ENCODE measurements around a stretch of chr11.

DNA sequence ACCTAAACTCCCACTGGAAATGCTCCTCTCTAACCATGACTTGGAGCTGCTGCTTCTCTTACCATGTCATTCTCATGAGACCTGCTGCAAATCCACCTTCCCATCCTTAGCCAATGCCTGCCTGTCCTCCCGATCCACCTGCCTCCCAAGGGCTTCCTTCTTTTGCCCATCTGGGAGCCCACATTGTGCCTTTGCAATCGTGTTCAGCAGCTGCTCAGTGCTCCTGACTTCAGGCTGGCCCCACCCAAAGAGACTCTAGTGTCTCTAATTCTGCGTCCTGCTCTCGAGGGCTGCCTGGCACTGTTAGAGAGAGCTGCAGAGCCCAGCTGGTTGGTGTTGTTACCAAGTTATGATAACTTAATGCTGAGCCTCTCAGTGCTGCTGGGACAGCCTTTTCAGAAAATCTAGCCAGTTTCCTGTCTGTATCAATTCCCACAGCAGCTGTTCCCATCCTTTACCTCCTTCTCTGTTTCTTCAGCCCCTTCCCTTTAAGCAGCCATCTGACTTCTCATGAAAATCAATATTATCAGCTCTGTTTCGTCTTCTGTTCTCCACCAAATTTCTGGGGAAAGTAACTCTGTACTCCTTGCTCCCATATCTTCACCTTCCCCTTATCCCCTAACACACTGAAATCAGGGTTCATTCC, 69.2 kb downstream of the MICAL2 start:
- PRO-cap: no peak

- PRO-cap: no peak
These were observed 104.9 kb downstream of the MICAL2 start for GRCh38 chr11:12215103-12215858.

DNA sequence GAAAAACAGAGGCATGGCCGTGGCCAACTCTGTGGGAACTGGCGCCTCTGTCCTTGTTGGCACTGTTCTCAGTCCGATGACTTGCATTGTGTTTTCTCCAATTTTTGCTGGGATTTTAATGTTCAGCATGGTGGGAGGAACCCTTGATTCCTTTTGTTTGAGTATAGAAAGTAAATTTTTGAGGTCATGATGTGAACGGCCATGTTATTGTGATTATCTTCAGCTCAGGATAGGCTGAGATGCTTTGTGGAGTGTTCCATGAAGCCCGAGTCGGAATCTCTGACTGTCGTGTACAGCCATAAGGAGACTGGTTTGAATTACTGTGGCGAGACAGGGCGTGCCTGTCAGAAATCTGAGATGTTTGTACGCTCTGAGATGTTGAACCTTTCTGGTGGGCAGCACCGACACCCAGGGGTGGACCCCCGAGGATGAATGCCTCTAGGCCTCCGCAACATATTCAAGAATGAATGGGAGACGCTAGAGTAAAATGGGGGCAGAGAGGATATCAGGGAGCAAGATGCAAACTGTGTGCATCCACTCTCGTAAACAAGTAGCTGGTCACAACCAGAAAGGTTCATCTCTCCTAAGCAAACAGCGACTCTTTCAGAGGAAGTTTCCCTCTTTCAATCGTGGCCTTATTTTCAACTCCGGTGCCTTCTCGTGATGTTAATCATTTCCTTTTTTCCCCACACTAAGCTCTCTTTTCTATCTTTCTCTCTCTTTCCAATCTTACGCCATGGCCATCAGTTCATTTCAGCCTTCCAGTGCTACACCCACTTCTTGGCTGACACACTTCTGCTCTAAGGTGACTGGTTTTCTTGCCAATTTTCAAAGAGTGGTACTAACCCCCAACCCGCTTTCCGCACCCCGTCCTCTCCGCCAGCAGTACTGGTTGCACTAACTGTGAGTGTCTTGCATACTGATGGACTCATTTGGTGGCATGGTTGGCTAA, 115.4 kb upstream of the PARVA start:
- PRO-cap: no peak

DNA sequence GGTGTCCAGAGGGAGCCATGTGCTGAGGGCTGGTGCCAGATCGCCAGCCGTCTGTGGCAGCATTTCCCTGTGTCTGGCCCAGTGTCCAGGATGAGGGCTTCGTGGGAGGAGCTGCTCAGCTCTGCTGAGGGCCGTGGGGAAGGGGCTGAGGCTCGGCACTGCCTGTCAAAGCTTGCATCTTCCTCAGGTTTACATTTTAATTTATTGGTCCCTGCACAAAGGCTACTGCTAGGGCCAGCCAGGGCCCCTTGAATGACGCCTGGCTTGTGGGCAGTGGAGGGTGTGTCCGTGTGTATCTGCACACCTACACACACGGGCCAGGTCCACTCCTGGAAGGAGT, 107.9 kb upstream of the PARVA start:
- PRO-cap: no peak

- PRO-cap: no peak
These were observed 49.2 kb downstream of the PARVA start for GRCh38 chr11:12426560-12426977.

- PRO-cap: no peak
These were observed 53.6 kb downstream of the PARVA start for GRCh38 chr11:12430838-12431486.

- PRO-cap: no peak
These were observed 3.1 kb downstream of the TEAD1 start for GRCh38 chr11:12677197-12677773.

DNA sequence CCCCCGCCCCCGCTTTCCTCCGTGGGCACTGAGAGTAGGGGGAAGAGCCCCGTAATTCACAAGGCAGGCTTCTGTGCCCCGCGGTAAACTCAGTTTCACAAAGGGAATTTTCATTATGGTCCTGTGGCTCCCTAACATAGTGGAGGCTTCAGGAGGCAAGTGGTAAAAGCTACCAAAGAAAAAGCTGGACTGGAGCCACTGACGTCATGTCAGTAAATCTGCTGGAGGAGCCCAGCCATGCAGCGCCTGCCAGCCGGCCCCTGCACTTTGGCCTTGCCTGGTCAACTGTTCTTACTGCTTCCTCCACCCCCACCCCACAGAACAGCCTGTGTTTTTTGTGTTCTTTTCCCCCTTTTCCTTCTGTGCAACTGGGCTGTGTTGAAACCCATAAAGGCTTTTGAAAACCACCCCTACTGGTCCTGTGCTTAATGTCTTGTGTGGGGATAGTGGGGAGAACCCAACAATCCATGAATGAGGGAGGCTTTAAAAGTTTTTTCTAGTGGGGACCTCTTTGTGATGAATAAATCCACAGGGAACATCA, 18.4 kb downstream of the TEAD1 start:
- PRO-cap: no peak

- PRO-cap: no peak
These were observed 27.0 kb downstream of the TEAD1 start for GRCh38 chr11:12701010-12701803.

DNA sequence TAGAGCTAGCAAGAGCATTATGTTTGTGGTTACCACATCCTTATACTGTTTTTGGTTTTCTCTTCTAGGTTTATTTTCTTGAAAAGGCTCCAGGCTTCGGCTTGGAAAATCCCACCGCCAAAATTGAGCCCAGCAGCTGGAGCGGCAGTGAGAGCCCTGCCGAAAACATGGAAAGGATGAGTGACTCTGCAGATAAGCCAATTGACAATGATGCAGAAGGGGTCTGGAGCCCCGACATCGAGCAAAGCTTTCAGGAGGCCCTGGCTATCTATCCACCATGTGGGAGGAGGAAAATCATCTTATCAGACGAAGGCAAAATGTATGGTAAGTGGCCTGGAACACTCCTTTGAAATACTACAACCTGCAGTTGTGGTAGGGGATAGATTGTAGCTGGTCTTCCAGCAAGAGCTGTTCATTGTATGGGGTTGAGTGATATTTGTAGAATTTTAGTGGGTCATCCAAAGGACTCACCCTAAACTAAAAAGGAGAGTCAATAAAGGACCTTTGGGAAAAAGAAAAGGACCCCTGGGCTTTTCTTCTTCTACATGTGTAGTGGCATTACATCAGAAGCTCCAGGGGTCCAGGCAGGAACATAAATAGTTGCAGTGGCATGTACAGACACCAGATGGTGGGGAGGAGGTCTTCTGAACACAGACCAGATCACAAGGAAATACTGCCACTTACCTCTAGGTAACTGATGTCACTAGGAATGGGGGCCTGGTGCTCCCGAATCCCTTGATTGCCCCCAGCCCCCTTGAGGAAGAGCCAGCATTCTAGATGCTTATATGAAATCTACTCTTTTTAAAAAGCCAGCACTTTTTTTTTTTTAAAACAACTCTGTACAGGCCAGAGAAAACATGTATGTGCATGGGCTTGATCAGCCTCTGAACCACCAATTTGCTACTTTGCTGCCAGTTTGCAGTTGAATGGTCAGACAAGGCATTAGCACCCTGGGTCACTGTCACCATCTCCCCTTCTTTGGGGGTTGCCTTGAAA, 90.2 kb downstream of the TEAD1 start:
- PRO-cap: no peak

DNA sequence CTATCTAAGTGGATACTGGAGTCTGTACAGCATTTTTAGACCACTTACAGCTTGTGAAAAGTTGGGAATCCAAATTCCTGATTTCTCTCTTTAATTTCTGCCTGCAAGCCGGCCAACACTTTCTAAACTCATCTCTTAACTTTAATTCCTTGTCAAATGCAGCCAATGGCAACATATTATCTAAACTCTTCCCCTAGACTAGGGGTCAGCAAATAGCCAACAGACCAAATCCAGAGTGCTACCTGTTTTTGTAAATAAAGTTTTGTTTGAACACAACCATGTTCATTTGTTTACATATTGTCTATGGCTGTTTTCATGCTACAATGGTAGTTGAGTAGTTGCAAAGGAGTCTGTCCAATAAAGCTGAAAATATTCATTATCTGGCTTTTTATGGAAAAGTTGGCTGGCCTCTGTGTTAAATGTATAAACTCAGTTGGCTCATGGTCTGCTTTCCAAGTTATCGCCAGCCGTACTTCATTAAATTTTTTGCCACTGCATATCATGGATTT, 37.2 kb upstream of the RASSF10 start:
- PRO-cap: no peak

- PRO-cap: no peak
These were observed 559 bp upstream of the RASSF10 start for GRCh38 chr11:13008578-13008935.

DNA sequence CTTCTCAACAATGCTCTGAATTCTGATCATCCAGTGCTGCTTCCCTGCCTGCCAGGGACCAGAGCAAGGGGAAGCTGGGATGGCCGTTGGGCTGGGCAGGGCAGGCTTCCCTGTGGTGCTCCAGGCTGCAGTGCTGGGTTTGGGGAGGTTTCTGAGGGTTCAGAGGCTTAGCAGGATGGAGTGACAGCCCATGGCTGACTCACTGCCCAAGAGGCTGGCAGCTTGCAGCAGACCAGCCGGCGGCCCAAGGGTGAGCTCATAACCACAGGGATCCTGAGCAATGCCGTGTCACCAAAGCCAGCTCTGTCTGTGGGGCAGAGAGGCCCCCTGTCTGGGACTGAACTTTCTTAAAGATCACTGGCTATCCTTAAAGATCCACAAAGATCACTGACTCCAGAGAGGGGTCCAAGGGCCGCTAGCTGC, 61.2 kb upstream of the BMAL1 start:
- PRO-cap: no peak

DNA sequence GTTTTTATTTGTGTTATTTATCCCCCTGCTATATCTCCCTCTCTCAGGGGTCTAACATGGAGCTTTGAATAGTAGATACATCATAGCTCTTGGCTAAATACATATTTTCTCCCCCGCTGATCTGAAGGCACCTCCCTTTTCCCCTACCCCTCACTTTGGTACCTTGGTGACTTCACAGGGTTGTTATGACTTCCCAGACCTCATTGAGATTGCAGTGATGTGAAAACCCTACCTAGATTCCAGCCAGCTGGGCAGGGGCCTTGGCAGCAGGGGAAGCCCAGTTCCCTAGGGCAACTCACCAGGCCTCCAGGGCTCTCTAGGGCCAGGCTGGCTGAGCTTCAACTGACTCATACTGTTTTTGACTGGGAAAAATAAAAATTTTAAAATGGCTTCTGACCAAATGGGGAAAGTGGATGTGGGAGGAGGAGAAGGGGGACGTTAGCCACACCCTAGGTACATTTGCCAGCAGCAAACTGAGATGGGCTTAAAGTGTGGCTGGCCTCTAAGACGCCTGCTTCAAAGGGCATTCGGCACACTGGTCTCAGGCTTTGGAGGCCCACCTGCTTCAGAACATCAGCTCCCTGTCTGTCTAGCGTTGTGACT, 38.9 kb downstream of the BMAL1 start:
- PRO-cap: no peak

GRCh38 chr11:13669665-13669908, 1.1 kb downstream of the FAR1 start:
- PRO-cap: unidirectional peak, minus-strand start at chr11:13669767

DNA sequence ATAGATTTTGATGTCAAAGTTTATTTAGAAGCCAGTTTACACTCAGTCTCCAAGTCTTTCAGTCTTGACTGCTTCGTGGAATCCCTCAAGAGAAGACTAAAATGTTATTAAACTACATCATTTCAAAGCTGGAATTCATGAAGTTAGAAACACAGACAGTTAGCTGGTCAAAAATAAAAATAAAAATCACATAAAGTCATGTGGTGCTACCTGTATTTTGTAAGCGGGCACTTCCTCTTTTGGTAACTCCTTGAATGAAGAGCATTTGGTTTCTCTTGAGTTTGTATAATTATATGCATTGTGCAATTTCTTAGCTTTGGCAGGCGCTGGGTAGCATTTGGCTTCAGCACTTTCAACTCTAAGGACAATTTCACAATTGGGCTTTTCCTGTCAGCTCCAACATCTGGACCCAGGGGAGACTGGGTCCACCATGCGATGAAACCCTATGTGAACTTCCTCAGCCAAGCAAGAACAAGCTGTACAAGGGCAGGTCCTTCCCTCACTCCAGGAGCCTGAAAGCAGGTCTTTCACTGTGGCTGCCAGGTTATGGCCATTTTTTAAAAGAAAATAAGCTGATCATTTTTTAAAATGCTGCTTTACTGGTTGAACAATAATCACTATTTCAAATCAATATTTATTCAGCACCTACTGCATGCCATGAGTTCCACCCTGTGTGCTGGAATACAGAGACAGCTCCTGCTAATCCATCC, 169.1 kb downstream of the RRAS2 start:
- PRO-cap: no peak

GRCh38 chr11:14237561-14237934, 121.4 kb downstream of the RRAS2 start:
- PRO-cap: no peak

DNA sequence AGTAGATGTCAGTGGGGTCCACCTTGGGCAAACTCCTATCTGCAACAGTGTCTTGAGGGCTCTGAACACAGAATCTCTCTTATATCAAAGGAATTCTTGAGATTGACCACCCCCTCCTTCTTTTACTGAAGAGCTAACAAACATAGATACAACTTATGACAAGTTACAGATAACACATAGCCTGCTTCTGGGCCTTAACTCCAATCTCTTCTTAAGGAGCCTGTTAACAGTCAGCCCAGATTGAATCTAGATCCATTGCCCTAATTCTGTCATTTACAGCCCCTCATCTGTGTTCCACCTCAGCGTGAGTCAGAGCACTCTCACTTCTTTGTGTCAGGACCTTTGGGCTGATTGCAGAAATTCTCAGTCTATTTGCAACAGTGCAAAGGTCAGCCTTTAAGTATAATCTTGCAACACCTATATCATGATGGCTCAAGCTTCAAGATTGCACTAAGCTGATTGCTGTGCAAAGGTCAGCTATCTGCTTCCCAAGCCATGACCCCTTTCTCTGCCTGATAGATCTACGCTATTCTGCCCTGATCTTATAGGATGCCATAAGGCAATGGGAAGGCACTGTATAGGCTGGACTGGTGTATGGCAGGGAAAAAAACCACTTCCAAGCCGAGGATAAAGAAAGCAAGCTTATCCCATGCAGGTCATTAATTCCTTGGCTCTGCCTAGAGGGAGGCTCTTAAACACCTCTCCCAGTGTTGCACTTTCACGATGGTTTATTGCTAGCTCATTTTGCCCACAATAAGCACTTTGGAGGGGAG, 100.8 kb downstream of the RRAS2 start:
- PRO-cap: no peak

DNA sequence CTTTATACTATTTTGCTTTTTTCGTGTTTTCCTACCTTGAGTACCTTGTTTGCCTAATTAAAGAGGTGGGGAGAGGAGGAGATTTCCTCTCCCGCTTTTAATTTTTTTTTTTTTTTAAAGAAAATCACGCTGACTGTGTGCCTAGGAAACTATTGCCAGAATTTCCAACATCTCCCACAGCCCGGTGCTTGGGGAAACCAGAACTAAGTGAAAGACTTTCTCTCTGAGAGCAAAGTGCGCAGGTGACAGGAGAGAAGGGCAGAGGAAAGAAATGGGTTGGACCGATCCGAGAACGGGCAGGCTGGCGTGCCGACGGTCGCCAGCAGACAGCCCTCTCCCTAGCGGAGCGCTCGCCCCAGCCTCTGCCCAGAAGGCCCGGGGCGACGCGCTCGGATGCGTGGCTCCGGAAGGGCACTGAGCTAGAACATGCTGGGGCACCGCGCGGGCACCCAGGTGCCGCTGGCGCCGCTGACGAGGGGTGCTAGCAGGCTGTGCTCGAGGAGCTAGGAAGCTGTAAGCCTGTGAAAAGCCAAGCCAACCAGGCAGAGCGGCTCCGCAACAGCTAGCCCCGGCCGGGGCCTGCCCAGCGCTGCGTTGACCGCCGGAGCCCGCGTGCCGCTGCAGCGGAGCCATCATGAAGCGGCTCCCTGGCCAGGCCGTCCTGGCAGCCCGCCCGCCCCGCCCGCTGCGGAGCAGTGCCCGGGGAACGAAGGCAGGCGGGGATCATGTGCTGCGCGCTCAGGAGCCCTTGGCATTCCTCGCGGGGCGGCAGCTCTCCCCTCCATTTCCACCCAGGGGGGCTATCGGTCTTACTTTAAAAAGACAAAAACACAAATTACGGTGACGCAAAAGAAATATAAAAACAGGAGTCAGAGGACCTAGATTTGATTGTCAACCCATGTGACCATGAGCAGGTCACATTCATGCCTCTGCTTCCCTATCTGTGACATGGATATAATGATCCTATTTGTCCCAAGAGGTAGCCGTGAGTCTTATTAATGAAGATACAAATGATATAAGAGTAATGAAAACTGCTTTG, 22.1 kb upstream of the RRAS2 start:
- PRO-cap: no peak

GRCh38 chr11:14480711-14481194, 18.9 kb downstream of the COPB1 start:
- PRO-cap: no peak

Measured in neuron (in vitro differentiated cells).